Testis (tissue), 5 donors: ENCODE data around the gene MGST1.

- PRO-cap, 3 experiments: no peak in any of the 3 experiments
- RAMPAGE, long total RNA, 2 experiments: no peak in any of the 2 experiments
- RRBS: no CpG with 5 or more reads among the region's 11 CpGs
Observed at GRCh38 chr12:12736422-12737167, 19.4 kb downstream of the CDKN1B start.

DNA sequence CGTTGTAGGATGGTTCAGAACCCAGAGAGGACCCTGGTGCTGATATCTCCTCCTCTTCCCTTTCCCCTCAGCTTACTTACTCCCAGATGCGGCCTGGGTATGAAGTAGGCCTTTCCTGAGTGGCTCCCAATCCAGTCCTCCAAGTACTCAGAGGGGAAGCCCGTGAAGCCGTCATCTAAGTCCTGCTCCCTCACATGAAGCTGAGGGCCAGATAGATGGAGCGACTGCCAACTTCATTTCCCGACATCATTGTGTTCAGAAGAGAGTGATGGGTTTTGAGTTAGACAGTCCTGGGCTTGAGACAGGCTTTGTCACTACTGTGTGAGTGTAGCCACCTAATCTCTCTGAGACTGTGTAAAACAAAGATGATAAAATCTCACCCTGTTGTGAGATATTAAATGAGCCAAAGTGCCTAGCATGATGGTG is 2.7 kb downstream of the APOLD1 start:
- PRO-cap, 3 experiments: no peak in any of the 3 experiments
- RAMPAGE, long total RNA, 2 experiments: no peak in any of the 2 experiments
- RRBS: no CpG with 5 or more reads among the region's 6 CpGs

DNA sequence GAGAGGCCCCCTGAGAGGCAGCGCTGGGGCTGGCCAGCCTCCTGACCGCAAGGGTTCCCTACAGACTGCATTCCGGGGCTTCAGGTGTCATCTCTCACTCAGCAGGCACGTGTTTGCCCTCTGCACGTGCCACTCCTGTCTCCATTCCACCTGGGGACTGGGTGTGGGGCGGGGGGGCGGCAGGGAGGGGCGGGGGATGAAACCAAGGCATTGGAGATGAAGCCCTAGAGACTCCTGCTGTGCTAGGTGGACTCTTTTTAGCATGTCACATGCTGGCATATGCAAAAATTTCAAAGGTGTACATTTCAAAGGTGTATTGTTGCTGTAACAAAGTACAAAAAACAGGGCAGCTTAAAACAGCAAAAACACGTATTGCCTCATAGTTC is 5.9 kb upstream of the GPRC5A start:
- PRO-cap, 3 experiments: no peak in any of the 3 experiments
- RAMPAGE, long total RNA, 2 experiments: no peak in any of the 2 experiments
- RRBS: no CpG with 5 or more reads among the region's 9 CpGs

- PRO-cap, 3 experiments: no peak in any of the 3 experiments
- RAMPAGE, long total RNA, 2 experiments: no peak in any of the 2 experiments
- RRBS: no CpG with 5 or more reads among the region's 17 CpGs
Observed at GRCh38 chr12:12908629-12909390, 17.4 kb downstream of the GPRC5A start.

DNA sequence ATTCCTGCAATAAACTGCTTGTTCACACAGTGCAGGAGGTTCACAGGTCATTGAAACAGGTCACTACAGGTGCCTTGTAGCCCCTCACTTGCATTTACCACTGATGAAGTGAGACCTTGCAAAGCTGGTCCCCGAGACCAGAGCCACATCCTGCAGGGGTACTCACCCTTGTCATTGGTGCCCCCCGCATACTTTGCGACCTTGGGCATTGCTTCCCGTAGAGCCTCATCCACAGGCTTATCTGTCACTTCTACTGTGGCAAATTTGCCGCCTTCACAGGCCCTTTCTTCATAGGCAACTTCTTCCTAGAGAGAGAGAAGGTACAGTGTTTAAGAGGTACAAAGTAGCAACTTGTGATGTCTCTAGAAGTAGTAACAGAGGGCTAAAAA is 11.0 kb downstream of the HEBP1 start:
- PRO-cap, 3 experiments: no peak in any of the 3 experiments
- RAMPAGE, long total RNA, 2 experiments: no peak in any of the 2 experiments
- RRBS: no CpG with 5 or more reads among the region's 5 CpGs

DNA sequence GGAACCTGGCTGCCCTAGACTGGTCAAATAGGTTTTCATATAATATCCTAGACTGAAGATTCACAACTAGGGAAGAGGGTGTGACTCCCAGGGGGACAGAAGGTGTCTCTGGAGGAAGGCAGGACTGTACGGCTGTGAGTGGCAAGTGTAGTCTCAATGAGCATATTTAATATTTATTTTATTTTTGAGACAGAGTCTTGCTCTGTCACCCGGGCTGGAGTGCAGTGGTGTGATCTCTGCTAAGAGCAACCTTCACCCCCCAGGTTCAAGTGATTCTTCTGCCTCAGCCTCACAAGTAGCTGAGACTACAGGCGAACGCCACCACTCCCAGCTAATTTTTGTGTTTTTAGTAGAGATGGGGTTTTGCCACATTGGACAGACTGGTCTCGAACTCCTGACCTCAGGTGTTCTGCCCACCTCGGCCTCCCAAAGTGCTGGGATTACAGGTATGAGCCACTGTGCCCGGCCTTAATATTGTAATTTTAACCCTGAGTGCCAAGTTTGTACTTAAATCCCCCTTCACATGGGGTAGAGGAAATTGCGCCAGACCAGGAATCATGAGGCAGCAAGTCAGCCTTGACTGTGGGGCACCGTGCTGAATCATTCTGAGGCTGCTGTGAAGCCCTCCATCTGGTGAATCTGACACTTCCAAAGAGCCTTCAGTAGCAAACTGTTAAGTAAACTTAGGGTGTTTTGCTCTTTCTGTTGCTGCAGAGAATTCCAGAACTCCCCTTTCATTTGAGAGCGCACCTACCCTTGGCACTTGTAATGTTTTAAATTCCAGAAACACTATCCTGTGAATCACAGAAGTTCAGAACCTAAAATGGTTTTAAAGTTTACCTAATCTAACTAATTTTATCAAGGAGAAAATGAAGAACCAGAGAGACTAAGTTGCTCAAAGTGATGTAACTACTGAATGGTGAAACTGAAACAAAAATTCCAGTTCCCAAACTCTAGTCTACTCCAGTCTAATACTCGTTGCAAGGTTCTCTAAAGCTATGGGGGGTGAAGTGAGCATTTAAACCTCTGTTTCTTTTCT is 7.7 kb downstream of the HEBP1 start:
- PRO-cap, 3 experiments: no peak in any of the 3 experiments
- RAMPAGE, long total RNA, 2 experiments: no peak in any of the 2 experiments
- RRBS: no CpG with 5 or more reads among the region's 11 CpGs

DNA sequence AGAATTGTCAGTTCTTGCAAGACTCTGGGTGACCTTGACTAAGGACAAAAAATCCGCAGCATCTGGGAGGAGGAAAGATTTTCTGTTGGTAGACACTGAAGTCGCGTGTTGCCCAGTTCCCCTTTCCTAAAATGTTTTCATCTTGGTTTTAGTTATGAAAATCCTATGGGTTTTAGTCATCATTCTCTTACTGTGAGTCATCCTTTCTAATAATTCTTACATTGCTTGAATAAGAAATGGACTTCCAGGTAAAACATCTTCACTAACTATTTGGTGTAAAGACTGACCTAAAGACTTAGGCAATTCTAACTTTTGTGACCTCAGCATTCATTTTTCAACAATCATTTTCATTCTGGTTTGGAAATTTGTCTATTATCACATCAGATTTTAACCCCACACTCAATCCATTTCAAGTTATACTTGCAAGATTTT is 9.0 kb downstream of the GSG1 start:
- PRO-cap, 3 experiments: no peak in any of the 3 experiments
- RAMPAGE, long total RNA, 2 experiments: no peak in any of the 2 experiments
- RRBS: no CpG with 5 or more reads among the region's 3 CpGs

DNA sequence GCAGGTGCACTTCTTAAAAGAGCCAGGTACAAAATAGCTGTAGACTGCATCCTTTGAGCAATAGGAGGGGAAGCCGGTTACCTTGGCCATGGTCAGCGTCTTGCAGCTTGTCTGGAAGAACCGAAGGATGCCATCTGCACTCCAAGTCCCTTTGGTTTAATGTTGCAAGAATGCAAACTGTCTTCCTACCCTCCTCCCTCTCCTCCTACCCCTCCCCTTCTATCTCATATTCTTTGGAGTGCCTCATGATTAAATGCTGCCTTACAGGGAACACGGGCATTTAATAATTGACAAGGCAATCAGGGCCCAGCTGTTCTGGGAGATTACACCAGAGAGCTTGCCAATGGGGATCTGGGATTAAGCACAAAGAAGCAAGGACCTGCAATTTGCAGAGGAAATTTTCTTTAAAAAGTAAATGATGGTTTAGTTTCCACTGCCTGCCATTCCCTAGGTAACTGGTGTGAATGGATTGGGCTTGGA is 7.9 kb downstream of the GSG1 start:
- PRO-cap, 3 experiments: no peak in any of the 3 experiments
- RAMPAGE, long total RNA, 2 experiments: no peak in any of the 2 experiments
- RRBS: no CpG with 5 or more reads among the region's 4 CpGs

DNA sequence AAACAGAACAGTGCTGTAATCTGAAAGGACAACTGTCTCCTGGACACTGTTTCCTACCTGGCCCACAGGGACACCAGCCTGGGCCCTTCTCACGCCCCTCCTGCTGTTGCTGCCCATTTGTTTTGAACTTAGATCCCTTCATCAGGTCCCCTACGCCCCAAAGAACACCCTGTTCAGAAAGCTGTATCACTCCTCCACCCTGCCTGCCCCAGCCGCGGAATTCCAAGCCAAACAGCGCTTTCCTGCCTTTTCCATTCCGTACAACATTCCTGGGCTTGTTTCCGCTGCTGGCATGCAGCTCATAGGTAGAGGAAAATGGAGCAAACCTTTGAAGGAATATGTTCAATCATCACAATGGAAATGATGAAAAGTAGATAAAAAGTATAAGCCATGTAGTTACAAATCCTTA is 12.8 kb upstream of the GSG1 start:
- PRO-cap, 3 experiments: peak in 1 of 3 experiments; most common plus-strand start position 266 of the sequence (in 1); most common minus-strand start position 223 of the sequence (in 1)
- RAMPAGE, long total RNA, 2 experiments: no peak in any of the 2 experiments
- RRBS: no CpG with 5 or more reads among the region's 7 CpGs

DNA sequence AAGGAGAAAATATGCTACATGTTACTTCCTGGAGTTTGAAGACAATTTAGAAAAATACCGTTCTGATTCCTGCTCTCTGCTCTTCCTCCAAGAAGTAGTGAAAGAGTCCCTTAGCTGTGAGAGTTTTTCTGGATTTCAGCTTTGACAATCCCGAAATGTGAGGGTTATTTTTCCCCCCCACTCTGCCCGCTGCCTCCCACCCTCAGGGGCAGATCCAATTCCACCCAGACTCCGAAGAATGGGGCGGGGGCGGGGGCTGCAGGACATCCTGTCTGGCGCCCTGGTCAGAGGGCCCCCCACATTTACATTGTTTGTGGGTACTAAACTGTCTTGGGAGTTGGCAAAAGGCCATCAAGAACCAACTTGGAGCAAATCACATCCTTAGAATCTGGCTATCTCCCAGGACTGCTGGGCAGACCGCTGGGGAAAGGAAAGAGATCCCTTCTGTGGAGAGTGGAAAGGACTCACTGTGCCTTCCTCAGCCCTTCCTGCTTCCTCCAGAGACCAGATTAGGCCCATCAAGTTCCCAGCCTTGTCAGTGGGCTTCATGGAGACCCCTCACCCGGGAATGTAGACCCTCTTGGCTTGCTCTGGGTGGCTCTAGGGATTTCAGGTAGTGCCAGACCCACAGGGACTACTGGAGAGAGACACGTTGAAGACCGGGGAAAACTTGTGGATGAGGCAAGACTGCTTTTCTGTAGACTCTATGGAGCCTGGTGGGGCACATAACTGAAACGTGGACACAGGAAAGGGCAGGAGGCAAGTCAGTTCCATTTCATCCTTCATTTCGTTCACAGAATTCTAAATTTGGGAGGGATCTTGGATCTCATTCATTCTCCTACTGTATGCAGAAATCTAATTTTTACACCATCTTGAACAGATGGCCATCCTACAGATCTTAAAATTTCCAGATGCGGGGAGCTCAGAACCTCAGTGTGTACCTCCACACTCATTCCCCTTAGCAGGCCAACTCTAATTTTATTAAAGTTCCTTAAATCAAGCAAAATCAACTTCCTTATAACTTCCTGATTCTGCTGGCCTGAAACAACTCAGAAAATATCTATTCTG is 2.6 kb downstream of the EMP1 start:
- PRO-cap, 3 experiments: no peak in any of the 3 experiments
- RAMPAGE, long total RNA, 2 experiments: no peak in any of the 2 experiments
- RRBS: 78% methylated on average over 3 of the region's 14 CpGs

DNA sequence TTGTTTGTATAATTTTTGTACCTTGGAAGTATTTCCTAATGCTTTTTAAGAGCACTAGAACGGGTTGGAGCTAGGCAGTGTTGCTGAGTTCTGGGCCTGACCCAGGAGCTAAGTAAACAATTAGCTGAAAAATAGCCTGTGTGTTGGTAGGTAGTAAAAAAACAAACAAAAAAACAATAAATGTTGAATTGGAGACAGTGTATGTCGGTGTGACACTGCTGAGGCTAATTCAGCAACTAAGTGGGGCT is 244.4 kb downstream of the EMP1 start:
- PRO-cap, 3 experiments: no peak in any of the 3 experiments
- RAMPAGE, long total RNA, 2 experiments: no peak in any of the 2 experiments
- RRBS: no CpG with 5 or more reads among the region's 2 CpGs

DNA sequence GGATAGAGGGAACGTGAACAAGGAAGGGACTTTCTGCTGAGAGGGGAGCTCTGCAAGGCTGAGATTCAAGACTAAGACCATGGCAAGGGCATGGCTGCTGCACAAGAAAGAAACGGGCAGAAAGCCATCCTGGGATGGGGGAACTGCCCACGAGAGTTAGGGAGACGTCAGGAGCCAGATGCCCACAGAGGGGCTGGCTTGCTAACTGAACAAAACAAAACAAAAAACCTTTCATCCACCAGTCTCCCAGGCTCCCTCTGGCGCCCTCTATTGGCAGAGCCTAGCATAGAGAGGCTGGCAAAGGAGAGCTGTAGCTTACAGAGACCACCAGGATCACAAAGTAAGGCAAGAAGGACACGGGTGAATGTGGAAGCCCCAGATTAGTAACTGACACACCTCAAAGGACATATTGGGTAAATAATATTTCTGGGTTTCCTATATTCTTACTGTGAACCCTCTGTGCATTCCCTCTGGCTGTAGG is 338.2 kb downstream of the EMP1 start:
- PRO-cap, 3 experiments: no peak in any of the 3 experiments
- RAMPAGE, long total RNA, 2 experiments: no peak in any of the 2 experiments
- RRBS: no CpG with 5 or more reads among the region's 6 CpGs

DNA sequence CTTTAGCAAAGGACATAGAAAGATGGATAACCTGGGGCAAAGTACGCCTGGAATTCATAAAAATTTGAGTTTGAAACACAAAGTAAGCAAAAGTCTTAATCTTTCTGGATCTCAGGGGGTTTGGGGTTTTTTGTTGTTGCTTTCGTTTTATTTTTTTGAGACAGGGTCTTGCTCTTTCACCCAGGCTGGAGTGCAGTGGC is 240.1 kb downstream of the GRIN2B start:
- PRO-cap, 3 experiments: no peak in any of the 3 experiments
- RAMPAGE, long total RNA, 2 experiments: no peak in any of the 2 experiments
- RRBS: no CpG with 5 or more reads among the region's 2 CpGs

GRCh38 chr12:14284240-14284778 is 81.2 kb upstream of the ATF7IP start:
- PRO-cap, 3 experiments: peak in 2 of 3 experiments; most common plus-strand start chr12:14284660 (in 2); most common minus-strand start chr12:14284295 (in 1)
- RAMPAGE, long total RNA, 2 experiments: no peak in any of the 2 experiments
- RRBS: no CpG with 5 or more reads among the region's 8 CpGs

GRCh38 chr12:14769905-14770673 is 842 bp downstream of the H4C16 start:
- PRO-cap, 3 experiments: peak in 3 of 3 experiments; most common plus-strand start chr12:14770092 (in 3); most common minus-strand start chr12:14770023 (in 3)
- RAMPAGE, long total RNA, 2 experiments: no peak in any of the 2 experiments
- RRBS: 3% methylated on average over 6 of the region's 56 CpGs

- PRO-cap, 3 experiments: no peak in any of the 3 experiments
- RAMPAGE, long total RNA, 2 experiments: no peak in any of the 2 experiments
- RRBS: no CpG with 5 or more reads among the region's 2 CpGs
Observed at GRCh38 chr12:14842384-14842810, 929 bp downstream of the ART4 start.

DNA sequence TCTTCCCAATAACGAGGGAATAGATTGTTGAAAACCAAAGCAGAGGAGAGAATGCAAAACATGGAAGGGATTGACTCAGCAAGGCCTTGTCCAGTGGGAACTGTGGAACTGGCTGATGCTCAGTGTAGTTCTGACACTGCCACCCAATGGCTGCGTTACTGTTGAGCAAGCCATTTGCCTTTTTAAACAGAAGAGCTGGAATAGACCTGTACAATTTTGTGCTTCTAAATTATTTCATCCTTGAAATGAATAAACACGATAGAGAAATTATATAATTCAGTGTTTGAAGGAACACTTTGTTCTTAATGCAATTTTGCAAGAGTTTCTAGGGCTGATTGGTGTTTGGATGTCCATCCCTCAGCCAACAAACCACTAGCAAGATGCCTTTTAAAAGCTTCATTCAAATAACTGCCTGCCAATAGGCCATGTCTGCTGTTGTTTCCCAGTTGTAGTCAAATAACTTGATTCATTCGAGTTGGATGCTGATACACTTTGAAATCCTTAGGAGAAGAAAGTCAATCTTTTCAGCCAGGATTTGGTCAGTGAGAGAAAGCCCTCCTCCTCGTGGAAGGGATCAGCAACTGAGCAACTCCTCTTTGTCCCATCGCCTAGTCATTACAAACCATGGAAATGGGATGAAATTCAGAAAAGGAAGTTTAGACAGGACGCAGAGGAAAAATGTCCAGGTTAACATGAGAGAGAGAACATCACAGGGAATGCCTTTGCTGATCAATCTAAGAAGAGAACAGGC is 7.3 kb upstream of the MGP start:
- PRO-cap, 3 experiments: peak in 3 of 3 experiments; most common plus-strand start position 531 of the sequence (in 2); most common minus-strand start position 148 of the sequence (in 1)
- RAMPAGE, long total RNA, 2 experiments: no peak in any of the 2 experiments
- RRBS: no CpG with 5 or more reads among the region's 7 CpGs

DNA sequence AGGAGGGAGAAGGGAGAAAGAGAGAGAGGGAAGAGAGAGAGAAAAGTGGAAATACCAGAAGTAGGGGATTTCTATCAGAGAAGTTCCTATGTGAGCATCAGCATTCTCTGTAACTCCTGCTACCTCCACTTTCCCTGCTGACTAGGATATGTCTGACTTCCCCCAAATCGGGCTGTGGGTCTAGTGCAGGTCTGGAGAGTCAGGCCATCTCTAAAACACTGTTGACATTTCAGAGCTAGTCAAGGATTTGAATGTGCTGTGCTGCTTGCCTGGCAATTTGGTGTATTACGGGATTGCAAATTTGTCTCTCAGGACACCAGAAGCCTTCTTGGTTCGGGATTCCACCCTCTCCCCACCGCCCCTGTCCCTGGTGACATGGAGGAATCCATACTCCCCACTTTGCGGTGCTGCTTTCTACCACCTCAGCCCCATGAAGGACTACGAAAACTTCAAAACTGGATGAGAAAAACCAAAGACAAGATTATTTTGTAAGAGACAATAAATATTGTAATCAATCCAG is 3.5 kb downstream of the ARHGDIB start:
- PRO-cap, 3 experiments: peak in 2 of 3 experiments; most common minus-strand start position 223 of the sequence (in 2)
- RAMPAGE, long total RNA, 2 experiments: no peak in any of the 2 experiments
- RRBS: no CpG with 5 or more reads among the region's 6 CpGs

- PRO-cap, 3 experiments: no peak in any of the 3 experiments
- RAMPAGE, long total RNA, 2 experiments: no peak in any of the 2 experiments
- RRBS: no CpG with 5 or more reads among the region's 4 CpGs
Observed at GRCh38 chr12:15978540-15979403, 67.6 kb downstream of the DERA start.

DNA sequence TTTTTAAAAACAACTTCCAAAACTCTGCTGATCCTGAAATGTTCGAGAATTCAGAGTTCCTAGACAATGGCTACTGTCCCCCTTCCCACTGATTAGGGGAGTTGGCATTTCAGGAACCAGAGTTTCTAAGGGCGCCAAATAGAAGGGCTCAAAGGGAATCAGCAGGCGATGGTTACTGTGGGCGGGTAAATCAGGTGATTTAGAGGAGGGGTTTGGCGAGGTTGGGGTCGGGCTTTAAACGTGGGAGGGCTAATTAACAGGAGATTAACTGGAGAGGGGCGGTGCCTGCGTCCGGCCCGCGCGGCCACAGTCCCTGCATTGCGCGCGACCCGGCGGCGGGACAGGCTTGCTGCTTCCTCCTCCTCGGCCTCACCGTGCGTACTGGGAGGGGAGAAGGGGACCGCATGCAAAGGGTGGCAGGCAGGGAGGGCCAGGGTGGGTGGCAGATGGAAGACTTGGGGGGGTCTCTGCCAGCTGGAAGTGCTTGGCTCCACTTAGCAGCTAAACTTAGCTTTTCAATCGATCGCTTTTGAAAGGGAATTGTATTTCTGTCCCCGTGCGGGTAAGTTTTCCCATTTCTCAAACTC is at the start of gene MGST1:
MGST1 (plus strand) TSS at position 309 of the 587 bp plus-strand sequence.
- PRO-cap, 3 experiments: peak in 3 of 3 experiments; most common plus-strand start position 318 of the sequence (in 3); most common minus-strand start position 320 of the sequence (in 2)
- RAMPAGE, long total RNA, 2 experiments: start-site peak on the plus strand in 1 of 2 experiments, centred at position 342 of the sequence, 49 reads per replicate
- RRBS: under 1% methylated on average over 8 of the region's 27 CpGs